Placental epithelial cell (primary cell): ENCODE measurements around the gene RTBDN.

DNA sequence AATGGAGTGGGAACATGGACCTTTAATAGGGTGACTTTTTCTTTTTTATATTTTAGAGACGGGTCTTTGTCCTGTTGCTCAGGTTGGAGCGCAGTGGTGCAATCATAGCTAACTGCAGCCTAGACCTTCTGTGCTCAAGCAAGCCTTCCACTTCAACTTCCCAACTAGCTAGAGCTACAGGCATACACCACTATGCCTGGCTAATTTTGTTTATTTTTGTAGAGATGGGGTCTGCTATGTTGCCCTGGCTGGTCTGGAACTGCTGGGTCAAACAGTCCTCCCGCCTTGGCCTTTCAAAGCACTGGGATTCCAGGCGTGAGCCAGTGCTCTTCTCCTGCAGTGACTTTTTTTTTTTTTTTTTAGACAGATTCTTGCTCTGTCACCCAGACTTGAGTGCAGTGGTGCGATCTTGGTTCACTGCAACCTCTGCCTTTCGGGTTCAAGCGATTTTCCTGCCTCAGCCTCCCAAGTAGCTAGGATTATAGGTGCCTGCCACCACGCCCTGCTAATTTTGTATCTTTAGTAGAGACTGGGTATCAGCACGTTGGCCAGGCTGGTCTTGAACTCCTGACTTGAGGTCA is 3.3 kb downstream of the JUNB start:
- CAGE, long polyA plus RNA: no peak

- CAGE, long polyA plus RNA: no peak
Observed at GRCh38 chr19:12834214-12834881, at the start of gene RTBDN. Gene RTBDN, minus strand, starts transcription at chr19:12834579.

GRCh38 chr19:12835184-12835713 is 870 bp upstream of the RTBDN start:
- CAGE, long polyA plus RNA: no peak

DNA sequence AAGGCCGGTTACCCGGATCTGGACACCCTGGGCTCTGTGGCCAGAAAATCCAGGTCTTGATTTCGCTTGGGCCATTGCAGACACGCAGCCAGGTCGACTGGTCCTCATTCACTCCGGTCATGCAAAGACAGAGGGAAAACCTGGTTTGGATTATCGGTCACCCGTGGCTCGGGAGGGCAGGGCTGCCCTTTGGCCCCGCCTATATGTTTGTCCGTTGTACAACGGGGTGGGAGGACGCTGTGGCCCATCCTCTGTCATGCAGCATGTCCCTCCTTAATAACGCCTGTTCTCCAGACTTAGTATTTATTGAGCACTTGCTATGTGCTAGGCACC is 1.9 kb upstream of the RTBDN start:
- CAGE, long polyA plus RNA: no peak

DNA sequence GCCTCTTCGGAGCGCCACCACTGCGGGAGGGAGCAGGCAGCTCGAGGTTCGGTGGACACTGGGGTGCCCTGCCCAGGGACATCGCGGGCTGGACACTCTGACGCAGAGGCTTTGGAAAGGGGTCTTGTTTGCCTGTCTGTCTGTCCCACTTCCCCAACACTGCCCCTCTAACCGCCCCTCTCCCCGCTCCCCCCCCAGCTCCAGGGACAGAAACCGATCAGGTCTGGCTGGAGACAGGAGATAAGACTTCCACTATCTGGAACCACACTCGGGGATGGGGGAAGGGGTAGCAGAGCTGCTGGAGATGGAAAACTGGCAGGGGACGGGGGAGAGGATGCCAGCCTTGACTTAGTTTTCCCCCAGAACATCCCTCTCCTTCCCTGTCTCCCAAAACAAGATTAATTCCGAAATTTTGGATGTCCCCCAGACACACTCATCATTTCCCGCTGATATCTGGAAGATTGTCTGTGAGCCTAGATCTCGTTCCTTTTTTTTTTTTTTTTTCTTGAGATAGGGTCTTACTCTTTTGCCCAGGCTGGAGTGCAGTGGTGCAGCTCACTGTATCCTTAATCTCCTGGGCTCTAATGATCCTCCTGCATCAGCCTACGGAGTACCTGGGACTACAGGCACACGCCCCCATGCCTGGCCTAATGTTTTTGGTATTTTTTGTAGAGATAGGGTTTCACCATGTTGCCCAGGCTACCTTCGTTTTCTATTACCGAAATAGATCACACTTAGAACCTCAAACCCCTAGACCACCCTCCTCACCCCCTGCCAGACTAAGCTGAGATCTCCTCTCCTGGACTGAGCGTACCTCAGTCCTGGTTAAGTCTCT is 661 bp downstream of the KLF1 start:
- CAGE, long polyA plus RNA: no peak

- CAGE, long polyA plus RNA: no peak
Observed at GRCh38 chr19:12922581-12922926, 3.5 kb upstream of the SYCE2 start.

DNA sequence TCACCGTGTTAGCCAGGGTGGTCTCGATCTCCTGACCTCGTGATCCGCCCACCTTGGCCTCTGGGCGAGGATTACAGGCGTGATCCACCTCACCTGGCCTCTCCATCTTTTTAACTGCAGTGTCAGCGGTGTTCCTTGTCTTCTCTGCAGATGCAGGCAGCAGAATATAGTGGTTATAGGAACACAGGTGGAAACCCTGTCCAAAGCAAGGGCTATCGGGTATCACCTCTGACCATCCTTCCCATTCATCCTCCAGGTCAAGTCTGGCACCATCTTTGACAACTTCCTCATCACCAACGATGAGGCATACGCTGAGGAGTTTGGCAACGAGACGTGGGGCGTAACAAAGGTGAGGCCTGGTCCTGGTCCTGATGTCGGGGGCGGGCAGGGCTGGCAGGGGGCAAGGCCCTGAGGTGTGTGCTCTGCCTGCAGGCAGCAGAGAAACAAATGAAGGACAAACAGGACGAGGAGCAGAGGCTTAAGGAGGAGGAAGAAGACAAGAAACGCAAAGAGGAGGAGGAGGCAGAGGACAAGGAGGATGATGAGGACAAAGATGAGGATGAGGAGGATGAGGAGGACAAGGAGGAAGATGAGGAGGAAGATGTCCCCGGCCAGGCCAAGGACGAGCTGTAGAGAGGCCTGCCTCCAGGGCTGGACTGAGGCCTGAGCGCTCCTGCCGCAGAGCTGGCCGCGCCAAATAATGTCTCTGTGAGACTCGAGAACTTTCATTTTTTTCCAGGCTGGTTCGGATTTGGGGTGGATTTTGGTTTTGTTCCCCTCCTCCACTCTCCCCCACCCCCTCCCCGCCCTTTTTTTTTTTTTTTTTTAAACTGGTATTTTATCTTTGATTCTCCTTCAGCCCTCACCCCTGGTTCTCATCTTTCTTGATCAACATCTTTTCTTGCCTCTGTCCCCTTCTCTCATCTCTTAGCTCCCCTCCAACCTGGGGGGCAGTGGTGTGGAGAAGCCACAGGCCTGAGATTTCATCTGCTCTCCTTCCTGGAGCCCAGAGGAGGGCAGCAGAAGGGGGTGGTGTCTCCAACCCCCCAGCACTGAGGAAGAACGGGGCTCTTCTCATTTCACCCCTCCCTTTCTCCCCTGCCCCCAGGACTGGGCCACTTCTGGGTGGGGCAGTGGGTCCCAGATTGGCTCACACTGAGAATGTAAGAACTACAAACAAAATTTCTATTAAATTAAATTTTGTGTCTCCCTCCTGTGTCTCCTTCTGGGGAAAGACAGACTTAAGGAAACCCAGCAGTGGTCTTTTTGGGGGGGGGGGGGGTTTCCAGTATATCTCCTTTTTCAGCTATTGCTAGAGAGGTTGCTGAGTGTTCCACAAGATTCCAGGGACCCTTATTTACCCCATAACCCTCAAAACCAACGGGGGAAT is 1.9 kb upstream of the RAD23A start:
- CAGE, long polyA plus RNA: no peak

- CAGE, long polyA plus RNA: no peak
Observed at GRCh38 chr19:12965686-12965971, 3.7 kb upstream of the DAND5 start.

DNA sequence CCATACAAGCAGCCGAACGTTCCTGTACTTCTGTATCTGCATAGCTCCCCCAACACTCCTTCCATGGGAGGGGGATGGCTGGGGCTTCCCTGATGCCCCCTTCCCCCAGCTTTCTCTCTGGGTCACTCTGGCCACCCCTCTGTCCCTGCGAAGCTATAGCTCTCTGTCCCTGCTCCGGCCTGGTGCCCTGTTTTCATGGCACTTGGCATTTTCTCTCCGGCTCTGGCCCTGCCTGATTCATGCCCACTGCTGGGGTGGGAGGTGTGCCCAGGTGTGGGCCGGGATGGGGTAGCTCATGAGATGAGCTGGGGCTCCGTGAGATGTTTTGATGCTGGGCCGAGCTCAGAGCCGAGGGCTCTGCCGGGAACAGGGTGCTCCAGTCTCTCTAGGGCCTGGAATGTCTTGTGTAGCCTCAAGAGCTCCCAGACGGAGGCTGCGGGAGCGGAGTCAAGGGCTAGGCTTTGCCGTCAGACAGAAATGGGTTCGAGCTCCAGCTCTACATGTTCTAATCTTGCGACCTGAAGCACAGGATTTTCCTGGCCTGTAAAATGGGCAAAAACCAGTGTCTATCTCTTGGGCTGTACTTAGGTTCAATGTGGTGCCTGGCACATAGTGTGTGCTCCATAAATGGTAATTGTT is 4.5 kb downstream of the NFIX start:
- CAGE, long polyA plus RNA: no peak

DNA sequence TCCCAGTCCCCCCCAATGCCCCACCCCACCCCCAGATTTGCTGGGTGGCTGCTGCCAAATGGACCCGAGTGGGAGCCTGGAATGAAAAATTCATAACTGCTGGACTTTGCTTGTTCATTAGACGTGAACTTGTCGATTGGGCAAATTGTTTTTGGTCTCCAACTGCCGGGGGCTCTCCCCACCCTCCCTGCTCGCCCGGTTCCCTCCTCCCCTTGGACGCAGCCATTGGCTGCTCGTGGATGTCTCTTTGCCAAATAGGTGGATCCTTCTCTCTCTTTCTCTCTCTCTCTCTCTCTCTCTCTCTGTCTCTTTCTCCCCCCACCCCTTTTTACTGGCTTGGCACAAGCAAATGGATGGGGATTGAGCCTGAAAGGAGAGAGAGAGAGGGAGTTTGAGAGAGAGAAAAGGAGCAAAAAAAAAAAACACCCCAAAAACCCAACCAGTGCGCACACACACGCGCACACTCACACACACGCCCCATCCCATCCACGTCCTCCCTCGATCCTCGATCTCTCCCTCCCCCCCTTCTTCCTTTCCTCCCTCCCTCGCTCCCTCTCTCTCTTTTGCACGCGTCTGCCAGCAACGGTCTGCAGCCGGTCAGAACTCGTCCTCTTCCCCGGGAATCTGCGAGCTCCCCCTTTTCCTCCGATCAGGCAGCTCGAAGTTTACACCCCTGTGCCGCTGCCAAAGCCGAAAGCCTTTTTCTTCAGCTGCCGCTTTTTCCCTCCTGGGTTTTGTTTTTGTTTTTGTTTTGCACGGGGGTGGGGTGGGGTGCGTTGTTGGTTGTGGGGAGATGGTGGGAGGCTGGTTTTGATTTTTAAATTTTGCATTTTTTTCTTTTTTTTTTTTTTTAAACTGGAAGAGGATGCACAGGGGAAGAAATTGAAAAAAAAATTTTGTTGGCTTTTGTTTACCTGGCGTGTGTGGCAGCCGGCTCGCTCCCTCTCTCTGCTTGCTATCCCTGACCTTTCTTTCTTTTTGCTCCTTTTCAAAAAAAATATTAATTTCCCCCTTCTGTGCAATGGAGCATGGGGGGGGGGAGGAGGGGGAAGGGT is 27.8 kb downstream of the NFIX start:
- CAGE, long polyA plus RNA: no peak

GRCh38 chr19:13029497-13029726 is 34.1 kb downstream of the NFIX start:
- CAGE, long polyA plus RNA: no peak

GRCh38 chr19:13044458-13045259 is 49.4 kb downstream of the NFIX start:
- CAGE, long polyA plus RNA: no peak

DNA sequence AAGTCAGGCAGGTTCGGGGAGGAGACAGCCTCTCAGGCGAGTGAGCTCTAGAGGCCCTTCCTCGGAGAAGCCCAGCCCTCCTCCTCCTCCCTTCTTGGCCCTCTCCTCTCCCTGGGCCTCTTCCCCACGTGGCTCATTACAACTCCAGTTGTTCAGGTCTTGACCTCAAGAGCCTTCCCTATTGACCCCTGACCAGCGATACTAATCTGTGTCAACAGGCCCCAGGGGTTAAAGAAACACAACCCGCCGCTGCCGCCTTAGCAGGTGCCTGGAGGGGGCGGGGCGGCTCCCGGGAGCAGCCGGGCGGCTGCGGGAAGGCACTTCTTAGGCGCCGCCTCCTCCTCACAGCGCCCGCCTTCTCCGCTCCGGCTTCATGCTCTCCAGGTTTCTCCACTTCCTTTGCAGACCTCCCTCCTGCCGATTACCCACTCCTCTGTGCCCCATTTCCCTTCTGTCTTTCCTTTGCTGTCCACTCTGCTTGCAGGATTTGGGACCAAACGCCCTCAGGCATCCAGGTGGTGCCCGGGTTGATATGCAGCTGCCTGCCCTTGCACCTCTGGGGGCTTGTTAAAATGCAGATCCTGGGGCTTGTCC is 51.0 kb downstream of the LYL1 start:
- CAGE, long polyA plus RNA: no peak

GRCh38 chr19:13057096-13057559 is 45.5 kb downstream of the LYL1 start:
- CAGE, long polyA plus RNA: no peak

DNA sequence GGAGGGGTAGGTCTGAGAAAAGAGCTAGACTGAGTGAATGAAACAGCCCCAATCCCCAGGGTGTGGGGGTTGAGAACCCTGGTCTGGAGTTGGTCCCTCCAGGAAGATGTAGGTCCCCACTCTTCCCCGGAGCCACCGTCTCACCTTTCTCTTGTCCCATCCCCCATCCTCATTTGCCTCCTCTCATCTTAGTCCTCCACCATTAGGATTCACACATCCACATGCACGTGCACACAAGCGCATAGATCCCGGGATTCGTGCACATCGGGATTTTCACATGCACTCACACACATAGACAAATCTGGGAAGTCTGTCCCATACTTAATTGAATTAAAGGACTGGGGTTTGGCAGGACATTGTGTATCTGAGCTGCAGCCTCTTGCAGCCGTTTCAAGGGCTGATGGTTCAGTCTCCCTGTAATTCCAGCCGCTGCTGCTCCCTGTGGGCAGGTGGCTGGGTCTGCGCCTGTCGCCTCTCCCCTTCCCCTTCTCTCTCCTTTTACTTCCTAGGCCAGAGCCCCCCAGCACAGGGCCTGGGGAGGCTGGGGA is 43.7 kb downstream of the LYL1 start:
- CAGE, long polyA plus RNA: no peak

GRCh38 chr19:13076266-13076702 is 26.4 kb downstream of the LYL1 start:
- CAGE, long polyA plus RNA: no peak

DNA sequence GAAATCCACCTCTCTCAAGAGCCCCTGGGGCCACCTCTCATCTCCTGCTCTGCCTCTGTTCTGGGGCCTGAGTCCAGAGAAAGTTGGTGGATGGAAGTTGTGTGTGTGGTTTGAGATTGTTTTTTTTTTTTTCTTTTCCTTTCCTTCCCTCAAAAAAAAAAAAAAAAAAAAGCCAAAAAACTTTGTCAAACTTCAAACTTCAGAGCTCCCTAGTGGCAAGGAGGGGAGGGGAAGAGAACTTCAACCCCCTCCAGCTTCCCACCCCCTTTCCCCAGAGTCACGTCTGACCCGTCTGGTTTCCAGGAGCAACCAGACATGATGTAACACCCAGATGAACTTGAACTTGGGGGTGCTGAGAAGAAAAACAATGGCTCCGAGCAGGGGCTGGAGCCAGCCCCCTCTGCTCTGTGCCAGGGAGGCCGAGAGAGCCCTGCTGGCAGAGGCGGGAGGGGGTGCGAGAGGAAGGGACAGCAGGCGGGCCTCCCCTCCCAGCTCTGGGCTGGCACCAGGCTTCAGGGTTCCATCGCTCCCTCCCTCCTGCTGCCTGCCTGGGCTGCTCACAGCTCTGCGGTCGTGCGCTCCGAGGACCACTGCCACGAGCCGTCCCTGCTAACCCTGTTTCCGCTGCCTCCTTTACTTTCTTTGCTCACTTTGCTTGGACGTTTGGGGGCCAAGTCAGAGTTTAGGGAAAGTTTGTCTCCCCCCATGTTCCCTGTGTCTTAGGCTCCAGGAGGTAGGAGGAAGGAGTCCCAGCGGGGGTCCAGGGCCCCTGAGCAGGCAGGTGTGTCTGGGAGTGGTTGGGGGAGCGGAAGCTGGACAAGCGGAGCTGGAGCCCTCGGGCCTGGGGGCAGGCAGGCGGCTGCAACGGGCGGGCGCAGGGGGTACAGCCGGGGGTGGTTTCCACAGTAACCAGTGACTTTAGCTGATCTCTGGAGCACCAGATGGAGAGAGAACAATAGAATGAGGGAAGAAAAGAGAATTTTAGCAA is 11.1 kb downstream of the LYL1 start:
- CAGE, long polyA plus RNA: no peak

DNA sequence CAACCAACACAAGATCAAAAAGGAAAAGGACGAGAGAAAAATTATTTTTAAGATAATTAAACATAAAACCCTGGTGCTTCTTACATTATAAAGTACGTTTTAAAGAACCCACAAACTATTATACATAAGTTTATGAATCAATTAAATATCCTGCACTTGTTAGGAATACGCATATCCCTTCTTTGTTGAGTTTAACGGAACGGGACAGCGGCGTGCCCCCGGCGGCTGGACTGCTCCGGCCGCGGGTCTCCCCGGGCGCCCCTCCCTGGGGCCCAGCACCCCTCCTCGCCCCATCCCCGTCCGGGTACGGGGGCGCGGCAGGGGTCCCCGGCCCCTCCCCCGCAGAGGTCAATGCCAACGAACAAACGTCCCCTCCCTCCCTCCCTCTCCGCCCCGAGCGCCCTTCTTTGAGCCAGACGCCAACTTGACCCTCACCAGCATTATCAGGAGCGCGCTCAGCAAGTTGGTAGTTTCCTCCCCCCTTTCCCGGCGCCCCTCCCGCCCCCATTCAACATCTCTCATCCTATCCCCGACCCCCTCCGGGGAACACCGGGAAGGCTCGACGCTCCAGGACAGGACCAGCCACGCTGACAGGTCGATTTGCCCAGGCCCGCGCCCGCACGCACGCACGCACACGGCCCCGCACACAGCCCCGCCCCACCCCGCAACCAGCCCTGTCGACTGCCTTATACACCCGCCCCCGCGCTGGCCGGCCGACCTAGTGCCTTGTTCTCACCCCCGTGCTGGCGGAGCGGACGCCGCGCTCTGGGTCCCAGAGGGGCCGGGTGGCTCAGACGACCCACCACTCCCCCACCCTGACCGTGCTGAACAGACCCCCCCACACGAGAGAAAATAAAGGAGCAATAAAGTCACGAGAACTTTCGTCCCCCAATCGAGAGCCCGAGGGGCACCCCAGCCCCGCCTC is 5.1 kb downstream of the LYL1 start:
- CAGE, long polyA plus RNA: no peak

GRCh38 chr19:13103547-13104119 is 975 bp upstream of the LYL1 start:
- CAGE, long polyA plus RNA: no peak

- CAGE, long polyA plus RNA: no peak
Observed at GRCh38 chr19:13162535-13163641, 12.7 kb downstream of the IER2 start.